Peritoneum (tissue), 1 donor: ENCODE measurements around a stretch of chr9.

DNA sequence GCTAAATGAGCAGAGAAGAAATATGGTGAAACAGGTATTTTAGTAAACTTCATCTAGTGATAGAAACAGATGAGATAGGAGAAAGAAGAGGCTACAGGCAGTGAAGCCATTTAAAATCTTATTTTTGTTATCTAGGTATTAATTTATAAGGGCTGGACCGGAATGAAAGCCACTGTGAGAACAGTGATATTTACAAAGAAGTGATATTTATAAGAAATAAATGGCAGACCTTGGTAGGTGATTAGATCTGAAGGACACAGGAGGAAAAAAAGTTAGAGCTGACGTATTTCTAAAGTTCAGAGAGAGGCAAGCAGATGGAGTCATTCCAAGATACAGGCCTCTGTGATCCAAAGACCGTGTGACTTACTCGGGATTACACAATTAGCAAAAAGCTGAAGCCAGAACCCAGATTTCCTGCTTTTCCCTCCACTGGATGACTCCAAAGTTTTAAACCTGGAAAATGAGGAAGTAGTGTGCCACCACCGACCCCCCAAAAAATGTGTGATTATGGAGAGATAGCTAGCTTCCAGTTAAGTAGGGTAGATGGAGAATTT, 3.2 kb upstream of the DOCK8 start:
- PRO-cap, result no peak

GRCh38 chr9:544818-545390, 40.4 kb downstream of the KANK1 start:
- PRO-cap, result no peak

- PRO-cap, result no peak
Measured at GRCh38 chr9:613859-614423, 109.4 kb downstream of the KANK1 start.

DNA sequence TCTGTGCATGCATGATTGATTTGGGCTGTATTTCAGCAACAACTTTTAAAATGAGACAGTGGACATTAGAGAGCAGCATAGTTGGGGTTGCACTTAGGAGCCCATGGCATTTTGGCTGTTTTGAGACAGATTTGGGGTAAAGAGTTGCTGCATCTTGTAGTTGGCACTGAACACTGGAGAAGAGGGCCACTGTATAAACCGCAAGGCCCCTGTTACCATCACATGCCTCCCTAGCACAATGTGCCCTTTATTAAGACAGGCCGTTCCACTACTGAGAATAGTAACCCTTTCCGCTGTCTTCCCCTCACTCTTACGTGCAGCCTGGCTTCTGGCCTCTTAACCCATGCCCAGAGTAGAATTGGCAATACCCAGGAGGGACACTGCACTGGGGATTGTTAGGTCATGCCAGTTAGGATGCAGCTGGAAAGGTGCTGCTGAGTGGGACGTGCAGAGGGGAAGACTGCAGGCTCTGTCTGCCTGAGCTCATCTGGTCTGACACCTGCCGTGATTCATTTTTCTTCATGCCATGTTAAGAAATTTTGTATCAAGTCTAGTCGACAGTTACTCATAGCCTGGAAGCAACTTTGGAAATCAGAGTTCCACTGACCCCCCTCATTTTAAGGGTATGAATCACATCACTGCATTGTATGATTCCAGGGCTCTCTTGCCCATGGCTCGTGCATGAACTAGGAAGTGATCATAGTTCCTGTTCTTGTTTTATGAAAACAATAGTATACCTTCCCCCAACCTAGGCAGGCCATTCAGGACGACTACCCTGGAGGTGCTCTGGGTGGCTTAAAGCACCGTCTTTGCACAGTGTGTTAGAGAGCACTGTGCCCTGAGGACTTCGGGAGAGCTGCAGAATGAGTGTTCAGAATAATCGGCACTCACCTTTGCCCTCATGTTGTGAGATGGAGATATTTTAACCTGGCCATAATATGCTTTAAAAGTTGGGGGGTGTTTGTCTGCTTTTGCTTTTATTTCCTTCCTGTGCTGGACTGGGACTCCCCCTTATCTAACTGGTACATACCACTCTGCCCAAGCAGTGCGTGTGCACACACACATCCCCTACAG, 146.7 kb upstream of the DMRT1 start:
- PRO-cap, result no peak

DNA sequence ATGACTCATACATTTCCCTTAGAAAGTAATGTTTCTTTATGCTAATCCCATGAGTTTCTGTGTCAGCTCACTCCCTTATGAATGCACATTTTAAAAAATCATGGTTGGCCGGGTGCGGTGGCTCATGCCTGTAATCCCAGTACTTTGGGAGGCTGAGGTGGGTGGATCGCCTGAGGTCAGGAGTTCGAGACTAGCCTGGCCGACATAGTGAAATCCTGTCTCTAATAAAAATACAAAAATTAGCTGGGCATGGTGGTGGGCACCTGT, 89.2 kb upstream of the DMRT1 start:
- PRO-cap, result no peak

GRCh38 chr9:818071-818687, 23.3 kb upstream of the DMRT1 start:
- PRO-cap, result no peak

- PRO-cap, result no peak
Measured at GRCh38 chr9:967393-967953, 9.0 kb upstream of the DMRT3 start.

DNA sequence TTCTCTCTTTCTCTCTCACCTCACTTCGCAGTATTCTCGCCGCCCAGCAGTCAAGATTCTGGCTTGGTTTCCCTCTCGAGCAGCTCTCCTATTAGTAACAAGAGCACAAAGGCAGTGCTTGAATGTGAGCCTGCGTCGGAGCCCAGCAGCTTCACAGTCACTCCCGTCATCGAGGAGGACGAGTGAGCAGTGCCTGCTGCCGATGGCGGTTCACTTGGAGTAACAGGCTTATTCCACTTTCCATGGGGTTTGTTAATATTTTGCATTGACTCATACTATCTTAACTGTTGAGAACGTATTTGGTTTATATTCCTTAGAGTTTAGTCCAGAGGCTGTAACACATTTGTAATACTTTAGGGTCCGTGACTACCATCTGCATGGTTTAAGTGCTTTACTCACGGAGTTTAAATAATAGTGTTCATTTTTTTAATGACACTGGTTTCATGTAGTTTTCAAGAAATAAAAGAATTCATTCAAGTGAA, 8.5 kb upstream of the DMRT3 start:
- PRO-cap, result no peak

DNA sequence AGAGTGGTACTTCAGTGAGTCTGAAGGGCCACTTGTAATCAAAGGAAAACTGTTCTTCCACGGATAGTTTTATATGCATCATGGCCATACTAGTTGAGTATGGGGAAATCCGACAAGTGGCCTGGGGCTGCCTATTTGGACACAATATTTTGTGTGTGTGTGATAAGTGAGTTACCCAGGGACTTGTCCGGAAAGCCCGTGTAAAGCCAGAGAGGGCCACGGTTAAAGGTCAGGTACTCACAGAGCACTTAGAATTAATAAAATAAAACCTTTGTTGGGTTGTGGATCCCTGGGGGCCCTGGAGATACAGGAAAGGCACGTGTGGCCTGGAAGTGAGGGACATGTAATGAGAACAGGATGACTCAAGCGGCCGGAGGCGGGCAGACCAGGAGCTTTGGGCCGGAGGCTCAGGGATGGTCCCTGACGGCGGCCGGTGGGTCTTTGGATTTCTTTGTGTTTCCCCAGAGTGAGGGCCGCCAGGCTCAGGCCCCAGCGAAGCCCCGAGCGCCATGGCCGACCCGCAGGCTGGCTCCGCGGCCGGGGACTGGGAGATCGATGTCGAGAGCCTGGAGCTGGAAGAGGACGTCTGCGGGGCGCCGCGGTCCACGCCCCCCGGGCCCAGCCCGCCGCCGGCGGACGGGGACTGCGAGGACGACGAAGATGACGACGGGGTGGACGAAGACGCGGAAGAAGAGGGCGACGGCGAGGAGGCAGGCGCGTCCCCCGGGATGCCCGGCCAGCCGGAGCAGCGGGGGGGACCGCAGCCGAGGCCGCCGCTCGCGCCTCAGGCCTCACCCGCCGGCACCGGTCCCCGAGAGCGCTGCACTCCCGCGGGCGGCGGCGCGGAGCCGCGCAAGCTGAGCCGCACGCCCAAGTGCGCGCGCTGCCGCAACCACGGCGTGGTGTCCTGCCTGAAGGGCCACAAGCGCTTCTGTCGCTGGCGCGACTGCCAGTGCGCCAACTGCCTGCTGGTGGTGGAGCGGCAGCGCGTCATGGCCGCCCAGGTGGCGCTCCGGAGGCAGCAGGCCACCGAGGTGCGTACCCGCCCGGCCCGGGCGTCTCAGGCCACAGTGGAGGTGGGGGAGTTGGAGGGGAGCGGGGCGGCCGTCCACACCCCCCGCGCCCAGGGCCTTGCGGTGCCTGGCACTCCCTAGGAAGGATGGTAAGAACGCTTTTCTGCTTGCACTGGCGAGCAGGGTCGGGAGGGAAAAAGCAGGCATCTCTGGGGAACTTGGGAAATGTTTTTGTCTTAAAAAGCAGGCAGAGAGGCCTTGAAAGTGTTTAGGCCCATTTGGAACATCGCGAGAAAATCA, 1.4 kb downstream of the DMRT2 start:
- PRO-cap, result no peak

- PRO-cap, result no peak
Measured at GRCh38 chr9:1071497-1072296, 21.5 kb downstream of the DMRT2 start.

DNA sequence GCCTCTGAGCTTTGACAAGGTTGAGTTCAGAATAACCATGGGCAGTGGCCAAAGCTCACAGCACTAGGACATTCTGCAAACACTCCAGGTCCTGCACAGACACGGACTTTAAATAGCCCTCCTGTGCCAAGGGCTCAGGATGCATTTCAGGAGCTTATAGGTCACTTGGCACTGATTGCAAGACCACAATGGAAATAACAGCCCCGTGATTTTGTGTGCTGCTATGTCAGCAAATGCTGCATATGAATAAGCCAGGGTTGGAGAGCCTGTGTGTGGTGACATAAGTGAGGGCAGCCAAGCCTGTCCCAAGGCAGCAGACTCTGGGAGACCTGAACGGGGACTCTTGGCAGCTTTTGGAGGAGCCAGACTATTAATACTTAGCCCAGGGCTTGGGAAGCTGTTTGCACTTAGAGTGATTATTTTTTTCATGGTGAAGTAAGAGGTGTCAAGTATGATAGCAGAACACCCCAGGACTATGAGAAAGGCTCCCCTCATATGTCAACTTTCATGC, 150.8 kb downstream of the DMRT2 start:
- PRO-cap, result no peak

- PRO-cap, result no peak
Measured at GRCh38 chr9:1978830-1979584, 36.1 kb upstream of the SMARCA2 start.

DNA sequence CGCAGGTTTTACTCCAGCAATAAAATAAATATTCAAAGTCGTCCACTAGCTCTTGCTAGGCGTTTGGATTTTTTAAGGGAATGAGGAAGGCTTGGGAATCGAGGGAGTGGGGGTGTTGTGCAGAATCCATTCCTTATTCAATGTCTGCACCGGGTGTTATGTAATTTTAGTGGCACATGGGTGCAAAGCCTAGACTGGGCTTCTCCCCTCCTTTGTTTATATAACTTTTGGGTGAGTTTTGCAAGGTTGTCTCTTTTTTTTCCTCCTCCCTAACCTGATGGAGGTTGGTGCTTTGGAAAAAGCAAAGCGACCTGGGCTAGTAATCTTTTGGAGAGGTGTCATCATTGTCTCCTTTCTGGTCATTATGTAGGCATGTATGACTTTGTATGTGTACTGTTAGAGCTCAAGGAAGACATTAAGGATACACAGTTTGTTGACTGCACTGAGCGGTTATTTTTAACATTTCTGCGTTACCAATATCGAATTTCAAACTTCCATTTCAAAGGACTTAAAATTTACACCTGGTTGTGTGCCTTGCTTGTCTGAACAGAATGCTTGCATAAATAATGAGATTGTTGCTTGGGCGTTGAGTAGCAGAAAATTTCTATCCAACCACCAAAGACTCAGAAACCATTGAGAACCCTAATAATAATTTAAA, 3.1 kb downstream of the SMARCA2 start:
- PRO-cap, result no peak

- PRO-cap, result no peak
Measured at GRCh38 chr9:2019249-2019552, 4.1 kb downstream of the SMARCA2 start.

GRCh38 chr9:2053770-2054399, 38.7 kb downstream of the SMARCA2 start:
- PRO-cap, result no peak

DNA sequence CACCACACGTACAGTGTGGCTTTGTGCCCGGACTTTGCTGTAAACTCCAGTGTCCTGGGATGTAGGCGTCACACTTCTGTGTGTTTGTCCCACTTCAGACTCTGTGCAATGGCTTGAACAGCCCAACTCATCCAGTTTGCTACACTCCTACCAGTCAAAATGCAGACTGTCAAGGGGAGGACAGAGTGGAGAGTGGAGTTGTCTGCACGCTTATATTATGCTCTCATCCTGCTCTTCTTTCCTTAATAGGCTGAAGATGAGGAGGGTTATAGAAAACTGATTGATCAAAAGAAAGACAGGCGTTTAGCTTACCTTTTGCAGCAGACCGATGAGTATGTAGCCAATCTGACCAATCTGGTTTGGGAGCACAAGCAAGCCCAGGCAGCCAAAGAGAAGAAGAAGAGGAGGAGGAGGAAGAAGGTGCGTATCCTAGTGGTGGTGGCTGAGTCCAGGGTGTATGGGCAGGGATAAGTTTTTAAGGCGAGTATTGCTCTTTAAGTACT, 45.5 kb downstream of the SMARCA2 start:
- PRO-cap, result no peak

DNA sequence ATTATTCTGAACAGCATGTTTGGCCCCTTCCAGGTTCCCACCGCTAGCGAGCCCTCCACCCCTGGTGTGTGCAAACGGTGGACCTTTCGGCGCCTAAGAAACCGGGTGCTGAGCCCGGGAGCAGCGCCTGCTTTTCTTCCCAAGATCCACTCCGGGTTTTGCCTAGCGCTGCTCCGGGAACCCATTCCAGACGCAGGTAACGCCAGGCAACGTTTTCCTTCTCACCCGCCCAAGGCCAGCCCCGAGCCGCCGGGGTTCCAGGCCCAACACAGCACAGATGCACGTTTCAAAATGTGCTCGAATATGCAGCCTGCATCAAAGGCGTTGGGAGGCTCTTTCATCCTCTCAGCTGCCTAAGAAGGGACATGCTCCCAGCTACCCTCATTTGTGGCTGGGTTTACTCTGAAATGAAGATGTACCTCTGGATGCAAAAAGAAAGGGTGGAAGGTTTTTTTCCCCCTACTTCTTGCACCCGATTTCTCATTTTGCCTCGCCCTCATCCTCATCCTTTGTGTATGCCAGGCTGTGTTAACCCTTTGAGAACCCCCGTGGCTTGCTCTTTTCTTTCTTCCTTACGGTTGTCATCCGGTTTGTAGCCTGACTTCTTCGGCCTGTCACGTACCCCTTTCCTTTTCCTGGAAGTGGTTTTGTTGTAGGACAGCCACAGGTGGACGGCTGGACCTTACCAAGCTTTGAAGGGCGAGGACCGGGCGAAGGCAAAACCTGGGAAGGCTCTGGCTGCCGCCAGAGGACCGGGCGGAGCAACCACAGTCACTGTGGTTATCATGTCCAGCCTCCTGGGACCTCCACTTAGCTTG, 226.9 kb downstream of the SMARCA2 start:
- PRO-cap, result no peak

DNA sequence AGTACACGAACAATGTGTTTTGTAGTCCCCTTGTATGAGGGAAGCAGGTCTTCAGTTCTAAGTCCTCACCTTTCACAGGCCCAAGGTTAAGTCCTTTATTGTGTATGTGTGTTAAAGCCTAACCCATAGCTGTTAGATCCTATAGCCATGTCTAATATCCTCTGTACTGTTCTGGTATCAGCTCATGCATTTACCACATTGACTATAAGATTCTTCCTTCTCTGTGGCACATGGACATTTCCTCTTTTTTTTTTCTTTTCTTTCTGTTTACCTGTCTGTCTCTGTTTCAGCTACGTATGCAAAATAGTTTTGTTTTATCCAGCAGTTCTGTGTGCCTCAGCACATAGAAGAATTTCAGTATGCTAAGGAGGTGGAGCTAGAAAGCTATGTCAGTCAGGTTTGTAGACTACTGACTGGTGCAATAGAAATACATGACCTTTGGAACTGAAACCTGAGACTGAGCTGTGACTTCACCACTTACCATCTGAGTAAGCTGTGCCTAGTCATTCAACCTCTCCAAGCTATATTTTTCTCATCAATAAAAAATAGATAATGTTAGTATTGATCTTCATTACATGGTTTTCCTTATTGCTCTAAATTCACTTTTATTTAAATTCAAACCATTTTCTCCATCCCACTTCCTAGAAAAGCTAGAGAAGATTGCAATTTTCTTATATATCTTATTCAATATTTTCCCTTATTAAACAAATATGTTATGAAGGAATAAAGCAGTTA, 155.5 kb upstream of the VLDLR start:
- PRO-cap, result no peak

- PRO-cap, result no peak
Measured at GRCh38 chr9:2492889-2494003, 128.3 kb upstream of the VLDLR start.

DNA sequence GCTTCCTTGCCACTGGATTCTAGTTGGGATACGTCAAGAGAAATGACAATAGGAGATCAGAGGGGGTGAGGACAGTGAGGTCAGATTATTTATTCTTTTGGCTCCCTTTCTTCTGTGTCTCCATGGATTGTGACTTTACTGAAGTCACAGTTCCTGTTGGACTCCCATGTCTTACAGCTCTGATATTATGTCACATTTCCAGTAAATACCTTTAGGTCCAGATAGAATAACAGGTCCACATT, 153.0 kb upstream of the PUM3 start:
- PRO-cap, result no peak